SK-N-DZ (cell line): ENCODE measurements around a stretch of chr3.

DNA sequence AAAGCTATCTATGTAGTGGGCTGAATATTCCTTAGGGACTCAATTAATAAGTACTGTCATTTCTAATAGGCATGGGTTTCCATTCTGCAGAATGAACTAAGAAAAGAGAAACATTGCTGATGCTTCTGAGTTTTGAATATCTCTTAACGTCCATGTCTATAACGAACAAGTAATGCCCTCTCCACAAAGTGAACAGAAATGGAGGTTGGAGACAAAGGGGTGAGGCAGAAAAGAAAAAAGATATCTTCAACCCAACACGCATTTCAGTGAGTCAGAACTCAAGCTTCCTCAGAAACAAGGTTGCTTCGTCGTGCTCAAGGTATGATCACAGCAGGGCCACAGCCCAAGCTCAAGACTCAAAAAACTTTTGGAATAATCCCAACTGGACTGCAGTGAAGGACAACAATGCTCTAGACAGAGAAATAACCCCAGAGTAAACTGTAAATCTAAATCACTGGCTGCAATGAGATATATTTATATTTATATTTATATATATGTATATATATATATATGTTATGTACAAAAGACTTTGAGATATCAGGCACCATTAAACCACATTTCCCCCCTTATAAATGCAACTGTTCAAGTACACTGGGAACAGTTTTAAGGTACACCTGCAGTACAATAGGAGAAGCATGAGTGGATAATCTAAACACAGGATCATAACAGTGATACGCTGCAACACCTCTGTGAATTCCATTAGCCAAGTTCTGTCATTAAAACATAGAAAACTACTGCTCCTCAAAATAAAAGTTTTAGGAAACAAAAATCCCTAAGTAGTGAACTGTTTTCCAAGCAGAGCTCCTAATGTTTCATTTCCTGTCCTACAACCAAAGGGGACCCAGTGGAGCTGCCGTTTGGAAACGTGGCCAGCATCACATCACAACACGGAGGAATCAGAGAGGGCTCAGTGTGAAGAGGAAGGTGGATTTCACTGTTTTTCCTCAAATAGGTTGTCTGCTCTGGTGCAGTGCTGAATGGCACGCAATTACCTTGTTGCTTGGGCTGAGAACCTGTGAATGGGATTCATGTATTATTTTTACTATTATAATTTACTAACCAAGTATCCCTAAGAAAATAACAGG lies 18.6 kb downstream of the WNT5A start:
RAMPAGE:
- cytosol, long total RNA: no peak
- nucleus, long total RNA: no peak

GRCh38 chr3:55480640-55481743 lies 6.1 kb downstream of the WNT5A start:
RAMPAGE:
- cytosol, long total RNA: no peak
- nucleus, long total RNA: no peak

DNA sequence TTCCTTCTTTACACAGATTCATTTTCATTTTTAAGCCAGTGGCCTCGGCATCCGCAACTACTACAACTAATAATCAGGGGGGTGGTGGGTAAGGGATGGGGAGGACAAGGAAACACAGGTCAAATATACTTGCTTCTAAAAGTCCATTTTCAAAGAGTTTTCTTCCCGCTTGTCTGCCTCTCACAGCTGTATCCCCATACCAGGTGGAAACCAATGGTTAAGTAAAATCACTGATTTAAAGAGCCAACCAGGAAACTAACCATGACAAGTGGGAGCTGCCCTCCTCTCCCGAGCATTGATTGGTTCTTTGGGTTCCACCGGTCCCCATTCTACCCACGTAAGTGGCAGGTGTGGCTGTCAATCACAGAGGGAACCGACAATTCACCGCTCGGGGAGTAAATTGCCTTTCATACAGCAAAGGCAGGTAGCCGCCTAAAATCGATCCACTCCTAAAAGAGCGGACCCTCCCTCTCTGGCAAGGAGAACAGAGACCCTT lies 1.3 kb downstream of the ERC2 start:
RAMPAGE:
- cytosol, long total RNA: no peak
- nucleus, long total RNA: no peak

DNA sequence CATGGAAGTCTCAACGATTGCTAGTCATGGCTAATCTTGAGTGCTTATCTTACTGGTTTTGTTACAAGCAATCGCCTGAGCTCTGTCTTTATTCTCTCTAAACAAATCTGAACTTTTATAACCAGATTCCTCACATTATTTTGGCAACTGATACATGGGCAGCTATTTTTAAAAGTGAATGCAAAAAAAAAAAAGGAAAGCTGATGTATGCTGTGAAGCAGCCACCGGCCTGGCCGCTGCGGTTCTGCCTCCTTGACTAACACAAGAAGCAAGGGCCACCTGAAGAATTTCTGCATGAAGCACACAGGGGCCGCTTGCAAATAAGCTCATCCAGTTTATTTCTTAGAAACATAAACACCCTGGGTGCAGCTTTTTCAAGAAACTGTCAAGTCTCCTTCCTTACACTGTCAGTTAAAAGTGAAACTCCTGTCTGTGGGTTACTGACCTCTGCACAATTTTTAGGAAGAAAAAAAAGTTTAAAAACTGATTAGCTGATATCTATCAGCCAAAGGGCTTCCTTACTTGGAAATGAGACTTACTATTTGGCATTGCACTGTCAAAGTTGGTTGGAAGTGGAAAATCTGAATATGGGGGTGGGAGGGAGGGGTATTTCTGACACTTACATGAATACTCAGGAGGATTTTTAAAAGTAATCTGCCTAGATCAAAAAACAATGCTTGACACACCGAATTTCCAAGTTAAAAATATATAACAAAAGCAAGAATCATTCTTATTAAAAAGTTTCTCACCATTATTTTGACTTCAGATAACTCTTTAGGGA lies 120.3 kb upstream of the ARHGEF3 start:
RAMPAGE:
- cytosol, long total RNA: no peak
- nucleus, long total RNA: no peak

GRCh38 chr3:56962203-56962751 lies 98.2 kb upstream of the SPATA12 start:
RAMPAGE:
- cytosol, long total RNA: no peak
- nucleus, long total RNA: no peak

DNA sequence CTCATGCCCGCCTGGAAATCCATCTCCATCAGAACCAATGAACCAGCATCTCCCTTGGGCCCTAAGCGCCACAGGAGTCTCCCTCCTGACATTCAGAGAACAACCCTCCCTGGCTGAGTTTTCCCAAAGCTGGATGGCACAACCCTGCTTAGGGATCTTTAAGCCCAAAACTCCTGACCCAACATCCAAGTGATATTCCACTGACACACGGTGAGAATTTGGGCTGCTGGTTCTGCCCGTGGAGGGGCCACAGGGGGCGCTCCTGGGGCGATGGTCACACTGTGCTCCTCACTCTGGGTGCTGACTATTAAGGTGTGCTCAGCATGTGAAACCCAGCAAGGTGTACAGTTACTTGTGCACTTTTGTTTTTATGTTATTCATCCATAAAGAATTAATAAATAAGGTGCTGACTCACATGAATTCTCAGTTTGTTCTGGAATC lies 53.7 kb upstream of the SPATA12 start:
RAMPAGE:
- cytosol, long total RNA: no peak
- nucleus, long total RNA: no peak

RAMPAGE:
- cytosol, long total RNA: no peak
- nucleus, long total RNA: no peak
These were observed 42.9 kb upstream of the SPATA12 start for GRCh38 chr3:57017522-57018031.

DNA sequence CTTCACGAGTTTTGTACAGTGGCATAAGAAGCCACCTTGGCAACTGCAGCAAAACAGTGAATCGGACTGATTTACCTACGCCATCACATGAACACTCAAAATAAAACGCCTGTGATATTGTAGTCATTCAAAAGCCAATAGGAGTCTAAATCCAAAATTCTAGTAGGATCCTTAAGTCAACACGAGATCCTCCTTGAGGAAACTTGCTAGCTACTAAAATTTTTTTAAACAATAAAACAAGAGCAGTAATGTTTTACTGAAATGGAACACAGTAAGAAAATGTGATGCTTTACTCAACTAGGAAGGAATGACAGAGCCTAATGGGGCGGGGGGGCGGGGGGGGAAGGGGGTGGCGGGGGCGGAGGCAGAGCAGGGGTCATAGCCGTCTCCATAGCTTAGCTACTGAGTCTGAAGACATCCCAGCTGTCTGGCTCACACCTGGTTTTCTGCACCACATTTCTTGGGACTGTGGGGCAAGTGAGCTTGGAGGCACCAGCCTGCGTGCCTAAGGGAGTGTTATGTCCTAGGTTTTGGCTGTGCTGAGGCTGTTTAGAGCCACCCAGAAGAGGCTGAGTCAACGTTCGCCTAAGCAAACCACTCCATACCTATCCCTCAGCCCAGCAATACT lies 1.6 kb downstream of the IL17RD start:
RAMPAGE:
- cytosol, long total RNA: no peak
- nucleus, long total RNA: no peak

GRCh38 chr3:57245805-57246551 lies 18.4 kb downstream of the APPL1 start:
RAMPAGE:
- cytosol, long total RNA: no peak
- nucleus, long total RNA: no peak

GRCh38 chr3:57450618-57451313 lies 93.4 kb downstream of the DNAH12 start:
RAMPAGE:
- cytosol, long total RNA: no peak
- nucleus, long total RNA: no peak

RAMPAGE:
- cytosol, long total RNA: no peak
- nucleus, long total RNA: no peak
These were observed 835 bp upstream of the PDE12 start for GRCh38 chr3:57555301-57555577.

DNA sequence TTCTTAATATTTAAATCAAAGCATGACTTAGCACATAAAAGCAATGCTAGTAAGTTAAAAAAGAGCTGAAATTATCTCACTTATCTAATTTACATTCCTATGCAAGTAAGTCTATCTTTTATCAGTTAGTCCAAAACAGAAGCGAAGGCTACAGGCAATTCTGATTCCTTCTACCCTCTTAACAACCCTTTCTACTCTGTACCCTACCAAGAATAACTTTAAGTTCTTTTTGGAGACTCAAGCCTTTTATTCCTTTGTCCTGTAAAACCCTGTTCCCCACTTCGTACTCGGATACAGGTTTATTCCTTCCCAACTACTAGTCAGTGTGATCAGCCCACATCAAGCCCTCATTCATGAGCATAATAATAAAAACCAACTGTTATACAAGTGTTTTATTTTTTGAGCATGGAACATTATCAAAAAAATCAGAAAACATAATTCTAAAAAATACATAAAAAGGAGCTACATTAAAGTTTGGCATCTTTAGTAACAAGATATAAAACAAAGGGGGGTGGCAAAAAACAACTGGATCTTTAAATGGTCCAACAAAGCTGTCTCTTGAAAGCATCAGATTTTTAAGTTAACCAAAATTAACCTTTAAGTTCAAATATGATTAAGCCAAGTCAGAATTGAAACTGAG lies 10.7 kb downstream of the ARF4 start:
RAMPAGE:
- cytosol, long total RNA: no peak
- nucleus, long total RNA: no peak

DNA sequence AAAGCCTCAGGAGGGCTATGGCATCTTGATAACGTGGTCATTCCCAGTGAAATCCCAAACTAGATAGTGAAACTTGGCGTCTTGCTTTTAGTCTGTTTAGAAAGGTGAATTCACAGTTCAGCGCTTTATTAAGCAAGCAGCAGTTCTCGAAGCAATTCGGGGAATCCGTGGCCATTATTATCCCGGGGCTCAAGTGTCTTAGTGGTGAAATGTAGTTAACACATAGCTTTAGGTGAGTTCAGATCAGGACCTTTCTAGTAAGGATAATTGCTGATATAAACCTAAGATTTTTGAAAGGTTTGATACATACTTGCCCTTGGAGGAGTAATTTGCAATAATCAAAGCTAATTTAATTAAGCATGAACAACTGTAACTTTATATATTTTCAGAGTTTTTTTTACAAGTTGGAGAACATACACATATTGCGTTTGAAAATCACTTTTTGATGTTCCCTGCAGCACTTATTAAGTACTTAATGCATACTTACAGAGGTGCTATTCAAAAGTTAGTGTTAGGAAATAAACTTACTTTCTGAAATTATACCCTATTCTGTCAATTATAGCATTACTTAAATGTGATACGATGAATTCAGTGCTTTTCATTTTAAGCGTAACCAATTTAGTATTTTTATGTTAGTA lies 2.1 kb downstream of the SLMAP start:
RAMPAGE:
- cytosol, long total RNA: no peak
- nucleus, long total RNA: no peak

DNA sequence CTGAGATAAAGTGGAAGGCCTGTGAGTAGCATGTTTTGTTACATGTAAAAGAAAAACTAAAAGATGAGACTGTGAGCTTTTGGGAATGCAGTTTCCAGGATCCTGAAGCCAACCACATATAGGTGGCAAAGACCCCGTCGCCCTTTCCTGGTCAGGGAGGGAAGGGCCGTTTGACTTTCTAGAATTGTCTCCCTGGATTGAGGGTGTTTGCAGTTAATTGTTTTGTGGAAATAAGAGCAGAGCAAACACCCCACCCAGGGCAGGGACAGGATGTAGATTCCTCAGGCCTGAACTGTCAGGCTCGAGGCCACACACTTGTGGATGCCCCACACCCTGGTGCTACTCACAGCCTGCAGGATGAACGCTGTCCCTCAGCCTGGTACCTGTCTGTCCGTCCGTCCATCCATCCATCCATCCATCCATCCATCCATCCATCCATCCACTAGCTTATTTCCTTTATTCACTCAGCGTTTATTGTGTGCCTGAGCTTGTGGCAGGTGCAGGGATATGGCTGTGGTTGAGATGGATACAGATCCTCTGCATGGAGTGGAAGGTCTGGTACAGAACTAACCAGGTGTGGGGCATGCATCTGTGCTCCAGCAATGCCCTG lies 29.9 kb upstream of the FLNB start:
RAMPAGE:
- cytosol, long total RNA: no peak
- nucleus, long total RNA: no peak

DNA sequence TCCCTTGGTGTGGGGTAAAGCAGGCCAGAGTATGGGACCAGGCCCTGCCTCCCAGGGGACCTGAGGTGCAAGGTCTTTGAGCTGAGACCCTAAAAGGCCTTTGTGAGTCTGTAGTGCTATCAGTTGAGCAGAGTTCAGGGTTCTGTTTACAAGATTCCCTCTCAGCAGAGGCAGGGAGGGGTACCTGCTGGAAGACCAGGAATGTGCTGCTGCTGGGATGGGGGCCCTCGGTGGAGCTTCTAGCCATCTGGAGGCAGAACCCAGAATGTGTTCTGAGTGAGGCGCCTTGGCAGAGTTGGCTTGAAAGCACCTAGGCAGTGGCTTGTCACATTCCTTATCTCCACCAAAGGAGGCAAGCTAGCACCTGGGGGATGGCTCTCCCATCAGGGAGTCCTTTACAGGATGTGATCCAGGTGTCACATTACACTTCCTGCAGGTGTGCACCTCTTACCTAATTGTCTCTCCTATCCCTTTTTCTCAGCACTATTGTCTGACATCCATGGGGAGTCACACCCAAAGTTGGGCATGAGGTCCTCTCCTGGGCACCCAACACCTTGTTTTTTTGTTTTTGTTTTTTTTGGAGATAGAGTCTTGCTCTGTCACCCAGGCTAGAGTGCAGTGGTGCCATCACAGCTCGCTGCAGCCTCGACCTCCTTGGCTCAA lies 13.1 kb downstream of the FLNB start:
RAMPAGE:
- cytosol, long total RNA: no peak
- nucleus, long total RNA: no peak

DNA sequence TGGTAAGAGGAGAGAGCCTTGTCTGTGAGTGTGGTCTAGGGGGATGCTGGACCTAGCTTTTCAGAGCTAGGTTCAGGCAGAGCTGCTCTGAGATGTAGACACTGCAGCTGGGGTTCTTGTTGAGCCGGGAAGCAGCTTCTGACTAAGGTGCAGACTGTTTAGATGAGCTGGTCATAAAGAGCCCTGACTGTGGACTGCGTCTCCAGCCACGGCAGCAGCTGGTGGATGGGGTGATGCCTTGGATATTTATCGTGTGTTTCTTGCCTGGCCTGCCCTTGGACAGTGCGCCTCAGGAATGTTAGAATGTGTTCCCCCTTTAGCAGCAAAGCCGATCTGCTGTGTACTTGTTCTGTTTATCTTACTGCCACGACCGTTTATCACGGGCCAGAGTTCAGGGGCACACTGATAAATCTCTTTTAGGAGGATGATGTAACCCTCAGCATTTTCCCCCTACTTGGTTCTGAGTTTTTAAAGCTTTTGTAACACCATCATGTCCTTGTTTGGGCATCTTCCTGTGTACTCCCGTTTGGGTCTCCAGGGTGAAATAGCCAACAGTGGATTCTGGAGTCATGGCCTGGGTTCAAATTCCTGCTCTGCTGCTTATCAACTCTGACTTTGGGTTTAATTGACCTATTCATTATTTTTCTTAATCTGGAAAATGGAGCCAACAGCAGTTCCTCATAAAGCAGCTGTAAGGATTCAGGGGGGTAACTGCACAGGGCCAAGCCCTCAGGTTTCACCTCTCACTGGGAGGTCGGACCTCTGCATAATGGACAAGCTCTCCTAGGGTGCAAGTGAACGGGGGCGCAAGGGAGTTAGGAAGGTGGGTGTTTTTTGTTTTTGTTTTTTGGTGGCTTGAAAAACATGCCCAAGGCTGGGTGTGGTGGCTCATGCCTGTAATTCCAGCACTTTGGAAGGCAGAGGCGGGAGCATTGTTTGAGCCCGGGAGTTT lies 51.4 kb downstream of the FLNB start:
RAMPAGE:
- cytosol, long total RNA: no peak
- nucleus, long total RNA: no peak

DNA sequence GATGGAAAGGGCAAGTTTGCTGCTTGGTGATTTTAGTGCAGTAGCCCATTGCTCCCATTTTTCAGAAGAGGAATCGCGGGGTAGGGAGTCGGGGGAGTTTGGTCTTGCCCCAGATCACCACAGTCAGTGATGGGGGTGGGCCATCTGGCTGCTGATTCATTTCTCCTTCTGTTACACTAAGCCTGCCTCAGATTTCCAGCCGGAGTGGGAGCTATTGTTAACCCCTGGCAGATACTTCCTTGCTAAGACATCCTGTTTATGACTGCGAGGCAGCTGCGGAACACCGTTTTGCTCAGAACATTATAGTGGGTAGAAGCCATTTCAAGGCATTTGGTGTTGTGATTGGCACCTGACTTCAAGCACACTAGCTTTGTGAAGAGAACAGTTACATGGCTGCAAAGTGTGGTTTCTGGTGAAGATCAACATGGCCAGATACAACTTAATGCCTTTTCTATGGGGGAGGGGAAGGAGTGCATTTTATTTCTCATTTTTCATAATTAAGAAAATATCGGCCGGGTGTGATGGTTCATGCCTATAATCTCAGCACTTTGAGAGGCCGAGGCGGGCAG lies 73.8 kb downstream of the FLNB start:
RAMPAGE:
- cytosol, long total RNA: no peak
- nucleus, long total RNA: no peak

DNA sequence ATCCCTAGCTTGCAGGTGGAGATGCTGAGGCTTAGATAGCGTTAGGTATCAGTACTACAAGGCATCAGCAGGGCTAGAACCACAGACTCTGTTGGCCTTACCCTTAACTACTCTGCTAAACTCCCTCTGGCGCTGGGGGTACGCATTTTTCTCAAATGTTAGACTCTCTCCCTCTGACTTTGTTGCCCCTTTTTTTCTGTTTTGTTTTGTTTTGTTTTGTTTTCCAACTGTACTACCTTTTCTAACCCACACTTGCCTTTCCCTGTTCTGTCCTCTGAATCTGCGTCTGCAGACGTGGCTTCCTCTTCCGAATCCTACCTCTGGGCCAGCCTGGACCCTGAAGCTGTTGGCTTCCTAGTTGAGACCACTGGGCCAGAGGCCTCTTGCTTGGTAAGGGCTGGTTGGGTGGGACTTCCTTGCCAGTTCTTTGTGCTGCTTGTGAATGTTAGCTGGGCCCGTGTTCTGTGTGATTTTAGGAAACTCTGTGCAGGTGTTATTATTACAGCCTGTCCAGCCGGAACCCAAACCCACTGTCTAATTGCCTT lies 91.2 kb downstream of the FLNB start:
RAMPAGE:
- cytosol, long total RNA: no peak
- nucleus, long total RNA: no peak

DNA sequence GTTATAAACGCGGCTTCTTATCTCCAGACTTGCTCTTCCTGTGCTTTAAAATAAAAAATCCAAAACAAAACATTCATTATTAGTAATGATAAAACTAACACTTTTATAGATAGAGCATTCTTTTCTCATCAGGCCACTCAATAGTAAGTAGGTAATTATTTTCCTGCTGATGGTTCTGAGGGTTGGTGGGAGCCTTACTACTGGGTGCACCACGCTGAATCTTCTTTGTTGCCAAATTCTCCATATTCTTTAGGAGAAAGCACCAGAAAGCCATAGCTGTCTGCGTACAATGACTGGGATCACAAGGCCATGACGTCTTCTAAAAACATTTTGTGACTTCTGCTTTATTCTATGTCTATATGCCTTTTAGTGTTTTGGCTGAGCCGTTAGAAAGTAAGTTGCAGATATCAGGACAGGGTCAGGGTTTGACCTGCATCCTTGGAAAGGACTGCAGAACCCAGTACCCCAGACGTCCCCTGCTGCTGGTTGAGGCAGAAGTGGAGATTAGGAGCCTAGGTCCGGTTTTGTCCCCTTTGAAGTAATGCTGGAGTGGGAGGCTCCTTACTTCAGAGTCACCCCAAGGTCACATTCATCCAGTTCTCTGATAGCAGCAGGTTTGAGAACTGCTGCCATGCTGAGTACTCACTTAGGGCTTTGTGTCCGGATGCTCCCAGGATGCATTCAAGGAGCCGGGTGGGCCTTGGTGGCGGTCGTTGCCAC lies 95.6 kb downstream of the DNASE1L3 start:
RAMPAGE:
- cytosol, long total RNA: no peak
- nucleus, long total RNA: no peak

DNA sequence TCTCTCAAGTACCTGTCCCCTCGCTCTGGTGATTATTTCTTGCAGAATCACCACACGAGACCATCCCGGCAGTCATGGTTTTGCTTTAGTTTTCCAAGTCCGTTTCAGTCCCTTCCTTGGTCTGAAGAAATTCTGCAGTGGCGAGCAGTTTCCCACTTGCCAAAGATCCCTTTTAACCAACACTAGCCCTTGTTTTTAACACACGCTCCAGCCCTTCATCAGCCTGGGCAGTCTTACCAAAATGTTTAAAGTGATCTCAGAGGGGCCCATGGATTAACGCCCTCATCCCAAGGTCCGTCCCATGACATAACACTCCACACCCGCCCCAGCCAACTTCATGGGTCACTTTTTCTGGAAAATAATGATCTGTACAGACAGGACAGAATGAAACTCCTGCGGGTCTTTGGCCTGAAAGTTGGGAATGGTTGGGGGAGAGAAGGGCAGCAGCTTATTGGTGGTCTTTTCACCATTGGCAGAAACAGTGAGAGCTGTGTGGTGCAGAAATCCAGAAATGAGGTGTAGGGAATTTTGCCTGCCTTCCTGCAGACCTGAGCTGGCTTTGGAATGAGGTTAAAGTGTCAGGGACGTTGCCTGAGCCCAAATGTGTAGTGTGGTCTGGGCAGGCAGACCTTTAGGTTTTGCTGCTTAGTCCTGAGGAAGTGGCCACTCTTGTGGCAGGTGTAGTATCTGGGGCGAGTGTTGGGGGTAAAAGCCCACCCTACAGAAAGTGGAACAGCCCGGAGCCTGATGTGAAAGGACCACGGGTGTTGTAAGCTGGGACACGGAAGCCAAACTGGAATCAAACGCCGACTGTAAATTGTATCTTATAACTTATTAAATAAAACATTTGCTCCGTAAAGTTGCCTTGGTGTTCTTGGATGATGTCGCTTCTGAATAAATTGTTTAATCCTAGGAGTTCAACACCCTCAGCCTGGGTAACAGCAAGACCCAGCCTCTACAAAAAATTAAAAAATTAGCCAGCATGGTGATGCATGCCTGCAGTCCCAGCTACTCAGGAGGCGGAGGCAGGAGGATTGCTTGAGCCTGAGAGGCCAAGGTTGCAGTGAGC lies 39.0 kb downstream of the DNASE1L3 start:
RAMPAGE:
- cytosol, long total RNA: no peak
- nucleus, long total RNA: no peak